Fallopian tube (tissue), 1 donor: Measurements from ENCODE around the genes KATNAL1 and HMGB1.

DNA sequence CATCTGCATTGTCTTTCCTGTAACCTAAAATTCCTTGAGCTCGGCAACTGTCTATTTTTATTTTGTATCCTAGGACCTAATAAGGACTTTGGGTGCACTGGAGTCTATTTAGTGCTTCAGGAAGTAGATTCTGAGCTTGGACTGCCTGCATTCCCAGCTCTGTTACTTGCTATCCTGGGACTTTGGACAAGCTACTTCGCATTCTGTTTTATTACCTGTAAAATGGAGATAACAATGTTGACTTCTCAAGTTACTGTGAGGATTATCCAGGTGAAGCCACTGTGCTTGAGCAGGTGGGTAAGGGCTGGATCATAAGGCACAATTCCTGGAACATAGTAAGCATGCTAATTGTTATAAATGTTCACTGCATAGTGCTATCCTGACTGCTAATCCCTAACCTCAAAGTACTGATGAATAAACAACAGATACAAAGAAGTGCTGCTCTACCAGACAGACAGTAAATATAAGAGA, 50.7 kb upstream of the FLT1 start:
- PRO-cap, result no peak

DNA sequence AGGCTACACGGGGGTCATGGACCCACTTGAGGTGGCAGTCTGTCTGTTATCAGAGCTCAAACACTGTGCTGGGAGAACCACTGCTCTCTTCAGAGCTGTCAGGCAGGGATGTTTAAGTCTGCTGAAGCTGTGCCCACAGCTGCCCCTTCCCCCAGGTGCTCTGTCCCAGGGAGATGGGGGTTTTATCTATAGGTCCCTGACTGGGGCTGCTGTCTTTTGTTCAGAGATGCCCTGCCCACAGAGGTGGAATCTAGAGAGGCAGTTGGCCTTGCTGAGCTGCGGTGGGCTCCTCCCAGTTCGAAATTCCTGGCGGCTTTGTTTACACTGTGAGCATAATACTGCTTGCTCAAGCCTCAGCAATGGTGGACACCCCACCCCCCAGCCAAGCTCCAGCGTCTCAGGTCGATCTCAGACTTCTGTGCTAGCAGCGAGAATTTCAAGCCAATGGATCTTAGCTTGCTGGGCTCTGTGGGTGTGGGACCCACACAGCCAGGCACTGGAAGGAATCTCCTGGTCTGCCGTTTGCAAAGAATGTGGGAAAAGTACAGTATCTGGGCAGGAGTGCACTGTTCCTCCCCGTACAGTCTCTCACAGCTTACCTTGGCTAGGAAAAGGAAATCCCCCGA, 25.1 kb downstream of the SLC46A3 start:
- PRO-cap, result no peak

GRCh38 chr13:29126147-29126604, 306.0 kb downstream of the MTUS2 start:
- PRO-cap, result no peak

DNA sequence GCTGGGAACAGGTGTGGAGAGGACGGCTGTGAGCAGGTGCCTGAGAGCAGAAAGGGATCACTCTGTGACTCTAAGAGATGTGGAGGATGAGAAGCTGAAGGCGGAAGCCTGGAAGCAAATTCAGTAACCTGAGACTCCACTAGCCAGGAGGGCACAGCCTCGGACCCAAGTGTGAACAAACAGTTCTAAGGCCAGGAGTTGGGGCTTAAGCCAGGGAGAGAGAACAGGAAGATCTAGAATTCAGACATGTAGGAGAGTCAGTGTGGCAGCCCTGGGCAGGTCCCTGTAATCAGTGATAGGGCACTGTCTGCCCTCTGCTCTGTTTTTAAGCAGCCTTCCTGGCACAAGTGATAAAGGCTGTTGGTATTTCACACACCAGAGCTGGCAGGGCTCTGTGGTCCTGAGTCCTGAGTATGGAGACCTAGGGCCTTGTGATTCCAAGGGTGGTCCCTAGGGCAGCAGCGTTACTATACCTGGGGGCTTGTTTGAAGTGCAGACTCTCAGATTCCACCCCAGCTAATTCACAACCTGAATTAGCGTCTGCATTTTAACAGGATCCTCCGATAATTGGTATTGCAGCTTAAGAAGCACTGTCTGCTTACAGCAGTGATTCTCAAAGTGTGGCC, 131.2 kb downstream of the SLC7A1 start:
- PRO-cap, result no peak

DNA sequence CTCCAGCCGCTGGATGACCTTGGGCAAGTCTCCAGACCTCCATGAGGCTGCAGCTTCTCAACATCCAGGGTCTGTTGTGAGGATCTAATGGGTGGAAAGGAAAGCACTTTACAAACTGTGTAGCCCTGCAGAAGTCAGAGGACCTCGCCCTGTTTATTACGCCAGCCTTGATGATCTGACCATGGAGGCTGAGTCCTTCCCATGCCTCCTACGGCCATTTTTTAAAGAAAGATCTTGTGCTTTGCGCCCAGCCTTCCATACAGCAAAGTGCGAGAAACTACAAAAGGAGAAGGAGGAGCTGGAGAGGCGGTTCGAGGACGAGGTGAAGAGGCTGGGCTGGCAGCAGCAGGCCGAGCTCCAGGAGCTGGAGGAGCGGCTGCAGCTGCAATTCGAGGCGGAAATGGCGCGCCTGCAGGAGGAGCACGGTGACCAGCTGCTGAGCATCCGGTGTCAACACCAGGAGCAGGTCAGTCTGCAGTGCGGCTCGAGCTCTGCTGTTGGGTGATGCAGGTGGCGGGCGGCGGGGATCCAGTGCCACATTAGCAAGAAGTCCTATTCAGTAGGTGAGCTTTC, 115.5 kb downstream of the SLC7A1 start:
- PRO-cap, result no peak

DNA sequence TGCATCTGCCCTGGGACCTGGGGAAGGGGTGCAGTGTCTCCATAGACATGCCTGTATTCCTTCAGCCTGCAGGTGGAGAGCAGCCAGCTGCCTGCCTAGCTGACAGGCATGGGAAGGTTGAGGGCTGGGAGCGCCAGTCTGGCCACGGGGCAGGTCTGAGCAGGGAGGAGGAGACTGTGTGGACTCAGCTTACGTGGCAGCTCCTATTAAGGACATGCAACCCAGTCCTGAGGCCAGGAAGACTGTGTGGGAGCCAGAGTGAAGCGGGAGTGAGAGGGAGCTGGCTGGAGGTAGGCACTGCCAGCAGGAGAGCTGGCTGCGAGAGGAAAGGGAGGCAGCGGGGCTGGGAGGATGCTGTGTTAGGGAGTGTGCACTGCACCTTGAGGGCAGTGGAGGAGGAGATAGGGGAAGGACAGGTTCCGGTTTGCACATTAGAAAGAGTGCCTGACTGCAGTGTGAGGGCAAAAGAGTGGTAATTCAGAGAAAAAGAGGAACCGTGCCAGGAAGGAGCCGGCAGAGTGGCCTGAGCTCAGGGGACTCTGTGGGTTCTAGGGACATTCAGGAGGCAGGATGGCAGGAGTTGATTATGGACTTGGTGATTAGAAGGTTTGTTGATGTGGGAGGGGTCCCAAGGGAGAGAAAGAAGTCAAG, 99.2 kb downstream of the SLC7A1 start:
- PRO-cap, result bidirectional peak, plus-strand start at position 256 of the sequence, minus-strand start at position 110 of the sequence

GRCh38 chr13:29519996-29520605, 75.4 kb downstream of the SLC7A1 start:
- PRO-cap, result no peak

GRCh38 chr13:29593541-29594144, 1.8 kb downstream of the SLC7A1 start:
- PRO-cap, result no peak

- PRO-cap, result no peak
Measured at GRCh38 chr13:29743010-29743577, 107.3 kb downstream of the UBL3 start.

DNA sequence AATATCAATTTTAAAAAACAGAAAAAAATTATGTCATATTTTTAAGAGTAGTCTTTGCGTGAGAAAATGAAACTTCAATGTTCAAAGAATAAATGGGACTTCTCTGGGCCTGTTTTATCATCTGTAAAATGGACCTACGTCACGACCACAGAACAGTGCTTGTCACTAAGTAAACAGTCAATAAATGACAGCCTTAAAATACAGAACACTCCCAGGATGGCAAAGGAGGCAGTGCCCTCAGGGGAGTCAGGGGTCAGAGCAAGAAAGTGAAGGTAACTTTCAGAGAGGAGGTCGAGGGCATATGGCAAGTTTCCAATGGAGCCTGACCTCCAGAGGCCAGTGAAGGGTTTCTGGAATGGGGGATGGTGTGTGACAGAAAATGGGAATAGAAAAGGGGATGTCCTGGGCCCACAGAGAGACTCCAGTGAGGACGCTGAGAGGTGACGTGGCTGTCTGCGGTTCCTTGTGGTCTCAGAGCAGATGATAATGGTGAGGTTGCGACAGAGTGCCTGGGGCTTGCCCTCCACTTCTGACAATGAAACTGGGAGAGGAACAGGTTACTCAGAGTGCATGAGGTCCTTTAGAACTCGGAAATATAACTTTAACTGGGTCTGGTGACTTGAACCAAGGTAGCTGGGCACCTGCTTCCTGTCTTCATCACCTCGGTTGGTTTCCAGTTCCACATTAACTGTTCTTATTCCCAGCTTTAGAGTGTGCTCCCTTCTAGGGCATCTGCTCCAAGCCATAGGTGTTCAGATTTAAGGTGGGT, 91.7 kb downstream of the UBL3 start:
- PRO-cap, result no peak

DNA sequence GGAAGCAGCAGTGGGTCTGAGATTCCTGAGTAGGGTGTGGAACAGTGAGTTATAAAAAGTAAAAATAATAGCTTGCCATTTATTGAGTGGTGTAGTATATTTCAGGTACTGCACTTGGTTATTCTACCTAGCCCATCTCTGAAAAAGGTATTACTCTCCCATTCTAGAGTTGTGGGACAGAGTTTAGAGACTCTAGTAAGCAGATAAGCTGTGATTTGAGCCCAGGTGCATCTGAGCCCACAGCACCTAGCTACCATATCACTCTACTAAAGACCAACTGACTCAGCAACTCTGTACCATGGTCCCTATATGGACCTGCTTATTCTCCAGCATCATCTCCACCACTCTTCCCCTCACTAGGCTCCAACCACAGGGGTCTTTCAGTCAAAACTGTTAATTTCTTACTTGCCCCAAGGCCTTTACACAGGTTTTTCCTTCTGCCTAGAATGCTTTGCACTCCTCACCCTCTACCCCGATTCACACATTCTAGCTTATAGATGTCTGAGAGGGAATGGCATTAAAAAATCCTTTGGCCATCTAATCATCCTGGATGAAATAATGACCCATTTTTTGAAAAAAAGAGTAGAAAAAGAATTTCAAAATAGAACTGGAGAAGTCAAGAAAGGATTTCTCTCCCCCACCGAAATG, 64.4 kb downstream of the UBL3 start:
- PRO-cap, result no peak

DNA sequence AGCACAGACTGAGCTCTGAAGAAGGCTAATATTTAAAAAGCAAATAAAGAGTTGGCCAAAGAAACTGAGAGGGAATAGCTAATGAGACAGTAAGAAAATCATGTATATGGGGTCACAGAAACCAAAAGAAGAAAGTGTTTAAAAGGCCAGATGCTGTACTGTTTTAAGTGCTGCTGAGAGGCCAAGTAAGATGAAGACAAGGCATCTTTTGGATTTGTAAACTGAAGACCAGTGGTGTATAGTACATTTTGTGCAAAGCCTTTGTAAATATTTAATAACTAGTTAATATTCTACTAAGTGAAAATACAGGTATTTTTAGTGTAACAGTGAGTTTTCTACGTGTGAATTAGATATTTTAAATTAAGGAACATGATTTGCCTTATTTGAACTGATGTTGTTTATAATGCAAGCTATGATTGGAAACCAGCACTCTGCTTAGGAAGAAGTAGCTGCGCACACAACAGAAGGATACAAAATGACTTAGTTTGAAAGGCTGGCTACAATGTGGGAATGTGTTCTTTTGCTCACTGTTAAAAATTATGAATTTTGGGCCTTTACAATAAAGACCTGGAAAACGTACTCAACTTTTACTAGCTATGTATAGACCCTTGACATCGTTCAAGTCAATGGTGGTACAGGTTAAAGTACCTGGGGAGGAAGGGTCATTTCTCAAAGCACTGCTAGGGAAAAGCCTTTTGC, 39.9 kb downstream of the UBL3 start:
- PRO-cap, result no peak

- PRO-cap, result bidirectional peak, plus-strand start at chr13:29850872, minus-strand start at chr13:29850578
Measured at GRCh38 chr13:29850782-29850971, 260 bp upstream of the UBL3 start.

DNA sequence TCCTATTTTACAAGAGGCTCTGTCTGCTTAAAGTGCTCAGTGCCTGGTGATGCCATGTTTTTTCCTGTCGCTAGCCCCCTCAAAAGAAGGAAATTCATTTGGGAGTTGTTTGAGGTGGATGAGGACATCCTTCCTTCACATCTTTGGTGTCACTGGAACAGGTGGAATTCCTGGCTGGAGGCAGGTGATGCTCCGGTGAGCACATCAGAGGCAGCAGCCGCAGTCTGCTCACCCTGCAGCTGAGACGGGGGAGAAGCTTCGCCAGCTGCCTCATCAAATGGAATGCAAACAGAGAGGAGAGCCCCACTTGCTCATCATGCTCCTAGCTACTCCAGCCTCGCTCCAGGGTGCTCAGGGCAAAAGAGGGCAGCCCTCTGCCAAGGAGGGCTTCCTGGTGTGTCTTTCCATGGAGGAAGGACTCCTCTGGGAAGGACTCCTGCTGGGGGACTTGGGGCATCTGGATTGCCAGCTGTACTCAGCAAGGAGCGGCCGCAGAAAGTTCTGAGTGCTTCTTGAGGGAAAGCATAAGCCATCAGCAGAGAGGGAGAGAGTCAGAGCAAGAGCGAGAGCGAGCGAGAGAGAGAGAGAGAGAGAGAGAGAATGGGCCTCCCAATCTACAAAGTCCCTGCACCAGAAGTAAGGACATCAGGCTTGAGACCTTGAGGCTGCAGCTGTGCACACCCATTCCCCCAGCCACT, 74.2 kb upstream of the UBL3 start:
- PRO-cap, result no peak

- PRO-cap, result bidirectional peak, plus-strand start at chr13:30109043, minus-strand start at chr13:30109078
Measured at GRCh38 chr13:30108604-30109413, 198.5 kb downstream of the KATNAL1 start.

DNA sequence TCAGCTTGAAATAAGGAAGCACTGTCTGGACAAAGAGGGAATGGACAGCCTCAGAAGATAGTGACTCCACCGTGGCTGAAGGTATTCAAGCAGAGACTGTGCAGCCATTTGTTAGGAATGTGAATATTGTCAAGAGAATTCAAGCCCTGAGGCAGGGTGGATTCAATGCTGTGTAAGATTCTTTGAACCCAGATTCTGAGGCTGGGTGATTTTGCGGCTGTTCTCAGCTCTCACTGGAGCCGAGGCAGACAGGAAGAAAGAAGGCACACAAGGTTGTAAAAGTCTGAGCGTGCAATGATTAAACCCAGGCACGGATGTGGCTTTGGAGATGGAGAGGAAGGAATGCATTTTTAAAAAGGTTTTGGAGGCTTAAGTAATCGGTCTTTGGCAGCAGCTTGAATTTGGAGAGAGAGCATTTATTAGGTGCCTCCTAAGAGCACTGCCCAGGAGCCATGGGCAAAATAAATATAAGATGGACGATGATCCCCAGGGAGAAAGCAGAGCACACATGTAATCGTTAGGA, 187.9 kb downstream of the KATNAL1 start:
- PRO-cap, result no peak

- PRO-cap, result unidirectional peak, minus-strand start at chr13:30306856; bidirectional peak, plus-strand start at chr13:30307204, minus-strand start at chr13:30307054; bidirectional peak, plus-strand start at chr13:30307583, minus-strand start at chr13:30307424
Measured at GRCh38 chr13:30306461-30307780, at the start of gene KATNAL1. Gene KATNAL1 (minus strand): TSS chr13:30307551.

- PRO-cap, result no peak
Measured at GRCh38 chr13:30334505-30335677, 27.5 kb upstream of the KATNAL1 start.

DNA sequence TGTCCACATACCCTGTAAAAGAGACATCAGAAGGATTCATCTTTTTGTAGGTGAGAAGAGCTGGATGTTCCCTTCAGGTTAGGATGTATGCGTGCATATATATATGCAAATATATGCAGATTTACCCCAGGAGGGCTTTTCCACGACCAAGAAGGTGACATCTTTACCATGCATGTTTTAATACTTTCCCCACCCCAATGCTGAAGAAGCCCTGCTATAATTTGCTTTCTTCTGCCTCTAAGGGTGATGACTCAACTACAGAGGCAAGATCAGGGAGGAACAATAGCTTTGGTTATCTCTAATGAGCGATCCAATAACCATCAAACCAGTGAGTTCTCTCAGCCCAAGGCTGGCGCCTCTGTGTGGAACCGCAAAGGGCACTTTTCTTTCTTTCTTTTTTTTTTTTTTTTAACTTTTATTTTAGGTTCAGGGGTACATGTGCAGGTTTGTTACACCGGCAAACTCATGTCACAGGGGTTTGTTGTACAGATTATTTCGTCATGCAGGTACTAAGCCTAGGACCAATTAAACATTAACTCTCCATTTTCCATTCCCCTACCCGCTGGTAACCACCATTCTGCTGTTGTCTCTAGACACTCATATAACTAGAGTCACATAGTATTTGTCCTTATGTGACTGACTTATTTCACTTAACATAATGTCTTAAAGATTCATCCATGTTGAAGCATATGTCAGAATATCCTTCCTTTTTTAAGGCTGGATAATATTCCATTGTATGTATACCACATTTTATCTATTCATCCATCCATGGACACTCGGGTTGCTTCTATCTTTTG, 25.7 kb upstream of the UBE2L5 start:
- PRO-cap, result no peak

- PRO-cap, result unidirectional peak, minus-strand start at chr13:30465683; bidirectional peak, plus-strand start at chr13:30466108, minus-strand start at chr13:30465930
Measured at GRCh38 chr13:30465591-30466037, at the start of gene HMGB1. Gene HMGB1 (minus strand): TSS chr13:30465936.